Type B pancreatic cell (in vitro differentiated cells): ENCODE data around the genes B2M and SPATA5L1.

GRCh38 chr15:44569977-44570849 lies 33.3 kb downstream of the EIF3J start:
- PRO-cap: no peak

GRCh38 chr15:44683175-44683769 lies 19.8 kb upstream of the SPG11 start:
- PRO-cap: unidirectional peak, plus-strand start at chr15:44683497

DNA sequence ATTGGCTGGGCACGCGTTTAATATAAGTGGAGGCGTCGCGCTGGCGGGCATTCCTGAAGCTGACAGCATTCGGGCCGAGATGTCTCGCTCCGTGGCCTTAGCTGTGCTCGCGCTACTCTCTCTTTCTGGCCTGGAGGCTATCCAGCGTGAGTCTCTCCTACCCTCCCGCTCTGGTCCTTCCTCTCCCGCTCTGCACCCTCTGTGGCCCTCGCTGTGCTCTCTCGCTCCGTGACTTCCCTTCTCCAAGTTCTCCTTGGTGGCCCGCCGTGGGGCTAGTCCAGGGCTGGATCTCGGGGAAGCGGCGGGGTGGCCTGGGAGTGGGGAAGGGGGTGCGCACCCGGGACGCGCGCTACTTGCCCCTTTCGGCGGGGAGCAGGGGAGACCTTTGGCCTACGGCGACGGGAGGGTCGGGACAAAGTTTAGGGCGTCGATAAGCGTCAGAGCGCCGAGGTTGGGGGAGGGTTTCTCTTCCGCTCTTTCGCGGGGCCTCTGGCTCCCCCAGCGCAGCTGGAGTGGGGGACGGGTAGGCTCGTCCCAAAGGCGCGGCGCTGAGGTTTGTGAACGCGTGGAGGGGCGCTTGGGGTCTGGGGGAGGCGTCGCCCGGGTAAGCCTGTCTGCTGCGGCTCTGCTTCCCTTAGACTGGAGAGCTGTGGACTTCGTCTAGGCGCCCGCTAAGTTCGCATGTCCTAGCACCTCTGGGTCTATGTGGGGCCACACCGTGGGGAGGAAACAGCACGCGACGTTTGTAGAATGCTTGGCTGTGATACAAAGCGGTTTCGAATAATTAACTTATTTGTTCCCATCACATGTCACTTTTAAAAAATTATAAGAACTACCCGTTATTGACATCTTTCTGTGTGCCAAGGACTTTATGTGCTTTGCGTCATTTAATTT lies at the start of gene B2M:
Gene B2M, plus strand, starts transcription at position 50 of the 894 bp plus-strand sequence.
- PRO-cap: bidirectional peak, plus-strand start at position 50 of the sequence, minus-strand start outside the sequence; bidirectional peak, plus-strand start at position 704 of the sequence, minus-strand start at position 697 of the sequence

DNA sequence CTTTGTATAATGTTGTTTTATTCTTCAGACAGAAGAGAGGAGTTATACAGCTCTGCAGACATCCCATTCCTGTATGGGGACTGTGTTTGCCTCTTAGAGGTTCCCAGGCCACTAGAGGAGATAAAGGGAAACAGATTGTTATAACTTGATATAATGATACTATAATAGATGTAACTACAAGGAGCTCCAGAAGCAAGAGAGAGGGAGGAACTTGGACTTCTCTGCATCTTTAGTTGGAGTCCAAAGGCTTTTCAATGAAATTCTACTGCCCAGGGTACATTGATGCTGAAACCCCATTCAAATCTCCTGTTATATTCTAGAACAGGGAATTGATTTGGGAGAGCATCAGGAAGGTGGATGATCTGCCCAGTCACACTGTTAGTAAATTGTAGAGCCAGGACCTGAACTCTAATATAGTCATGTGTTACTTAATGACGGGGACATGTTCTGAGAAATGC lies 5.4 kb downstream of the B2M start:
- PRO-cap: no peak

GRCh38 chr15:44728565-44728960 lies 7.8 kb upstream of the TRIM69 start:
- PRO-cap: bidirectional peak, plus-strand start at chr15:44729073, minus-strand start at chr15:44728699

DNA sequence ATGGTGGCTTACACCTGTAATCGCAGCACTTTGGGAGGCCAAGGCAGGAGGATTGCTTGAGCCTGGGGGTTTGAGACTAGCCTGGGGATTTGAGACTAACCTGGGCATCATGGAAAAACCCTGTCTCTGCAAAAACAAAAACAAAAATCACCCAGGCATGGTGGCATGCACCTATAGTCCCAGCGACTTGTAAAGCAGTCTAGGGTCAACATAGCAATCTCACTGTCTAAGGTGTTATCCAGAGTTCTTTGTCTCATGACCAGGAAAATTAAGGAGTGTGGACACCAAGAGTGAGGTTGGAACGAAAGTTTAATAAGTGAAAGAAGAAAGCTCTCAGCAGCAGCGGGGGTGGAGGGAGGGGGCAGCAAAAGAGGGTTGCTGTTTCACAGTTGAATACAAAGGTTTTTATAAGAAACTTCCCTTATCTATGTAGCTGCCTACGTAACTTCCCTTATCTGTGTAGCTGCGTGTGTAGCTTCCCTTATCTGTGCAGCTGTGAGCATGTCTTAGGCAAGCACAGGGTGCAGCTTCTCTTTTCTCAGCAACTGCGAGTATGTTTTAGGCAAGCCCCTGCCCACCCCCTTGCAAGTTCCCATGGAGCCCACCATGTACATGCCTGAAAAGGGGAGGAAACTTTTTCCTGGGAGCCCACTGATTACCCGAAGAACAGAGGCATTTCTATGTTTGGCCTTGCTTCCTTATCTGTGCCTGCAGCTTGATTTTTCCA lies 25.6 kb downstream of the SORD start:
- PRO-cap: no peak

DNA sequence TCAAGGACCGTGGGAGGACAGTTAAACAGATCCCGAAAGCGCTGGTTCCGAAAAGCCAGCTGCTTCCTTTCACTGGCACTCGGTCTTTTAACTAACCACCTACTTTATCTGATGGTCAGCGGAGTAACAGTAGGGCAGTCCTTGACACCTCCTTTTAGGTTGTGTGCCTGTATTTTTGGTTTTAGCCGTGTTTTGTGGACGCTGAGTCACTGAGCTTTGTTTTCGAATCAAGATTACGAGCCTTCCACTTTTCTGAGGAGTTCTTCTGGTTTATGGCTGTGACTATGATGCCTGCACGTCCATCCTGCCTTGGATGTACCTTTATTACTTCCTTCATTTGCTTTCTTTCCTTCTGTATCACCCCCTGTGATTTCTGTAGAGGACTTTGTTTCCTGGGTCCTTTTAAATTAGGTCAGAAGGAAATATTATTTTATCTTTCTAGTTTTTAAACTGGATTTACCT lies 31.5 kb downstream of the DUOX2 start:
- PRO-cap: no peak

DNA sequence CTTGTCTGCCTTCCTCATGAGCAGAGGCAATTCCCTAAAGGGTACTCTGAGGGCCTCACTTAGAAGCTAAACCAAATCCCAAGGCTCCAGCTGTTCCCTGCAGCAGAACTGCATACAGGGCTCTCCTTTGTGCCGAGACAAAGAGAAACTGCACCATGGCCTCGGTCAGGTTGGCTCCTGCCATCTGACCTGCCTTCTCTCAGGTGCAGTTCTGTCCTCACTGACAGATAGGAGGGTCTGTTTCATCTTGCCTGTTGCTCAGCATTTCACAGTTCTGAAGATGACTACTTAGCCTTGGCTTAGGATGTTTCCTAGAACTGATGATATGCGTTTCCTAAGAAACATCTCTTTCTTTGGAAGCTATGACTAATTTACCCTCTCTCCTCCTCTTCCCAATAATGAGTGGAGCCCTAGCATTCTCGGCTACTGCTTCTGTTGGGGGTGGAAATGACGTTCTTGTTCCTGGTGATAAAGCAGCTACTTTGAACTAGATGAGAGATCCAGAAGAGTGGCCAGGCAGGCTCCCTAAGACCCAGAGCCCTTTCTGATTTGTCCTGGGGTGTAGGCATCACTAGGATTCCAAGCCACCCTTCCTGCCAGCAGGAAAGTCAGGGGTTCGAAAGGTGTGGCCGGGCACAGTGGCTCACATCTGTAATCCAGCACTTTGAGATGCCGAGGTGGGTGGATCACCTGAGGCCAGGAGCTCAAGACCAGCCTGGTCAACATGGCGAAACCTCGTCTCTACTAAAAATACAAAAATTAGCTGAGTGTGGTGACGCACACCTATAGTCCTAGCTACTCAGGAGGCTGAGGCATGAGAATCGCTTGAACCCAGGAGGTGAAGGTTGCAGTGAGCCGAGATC lies 27.3 kb downstream of the DUOX1 start:
- PRO-cap: no peak

DNA sequence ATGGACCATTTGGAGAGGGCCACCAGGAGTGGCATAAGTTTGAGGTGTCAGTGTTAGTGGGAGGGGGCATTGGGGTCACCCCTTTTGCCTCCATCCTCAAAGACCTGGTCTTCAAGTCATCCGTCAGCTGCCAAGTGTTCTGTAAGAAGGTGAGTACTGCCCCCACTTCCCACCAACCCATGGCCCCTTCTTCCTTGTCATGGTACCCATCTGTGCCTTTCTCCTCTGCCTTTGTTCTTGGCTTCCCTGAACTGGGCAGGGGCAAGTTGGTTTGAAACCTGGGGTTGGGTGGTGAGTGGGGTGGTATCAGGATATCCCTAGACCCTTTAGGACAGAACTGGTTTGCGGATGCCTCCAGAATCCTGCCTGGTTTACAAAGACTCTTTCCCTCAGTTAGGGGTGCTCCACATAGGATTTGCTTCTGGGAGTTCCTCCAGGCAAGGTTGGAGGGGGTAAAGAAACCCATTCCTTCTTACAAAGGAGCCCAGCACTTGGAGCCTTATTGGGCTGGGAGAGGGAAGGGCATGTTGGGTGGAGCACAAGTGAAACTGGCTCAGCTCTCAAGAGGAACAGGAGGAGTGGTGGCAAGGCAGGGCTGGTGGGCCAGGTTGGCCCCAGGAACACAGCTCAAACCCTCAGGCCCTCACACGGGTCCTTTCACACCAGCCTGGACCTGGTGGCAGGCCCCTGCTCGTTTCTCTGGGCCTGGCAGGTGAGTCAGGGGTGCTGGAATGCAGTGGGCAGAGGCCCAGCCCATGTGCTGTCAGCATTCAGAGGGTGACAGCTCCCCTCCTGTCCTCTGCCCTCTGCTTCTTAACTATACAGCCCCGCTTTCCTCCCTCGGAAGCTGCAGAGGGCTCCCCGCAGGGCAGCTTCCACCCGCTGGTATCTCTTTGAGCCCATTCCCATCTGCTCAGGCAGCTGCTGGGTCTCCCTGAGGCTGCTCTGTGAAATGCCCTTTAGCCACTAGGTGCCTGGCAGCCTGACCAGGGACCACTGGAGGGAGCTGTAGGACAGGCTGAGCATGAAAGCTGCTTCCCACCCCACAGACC lies 25.2 kb downstream of the SHF start:
- PRO-cap: no peak

DNA sequence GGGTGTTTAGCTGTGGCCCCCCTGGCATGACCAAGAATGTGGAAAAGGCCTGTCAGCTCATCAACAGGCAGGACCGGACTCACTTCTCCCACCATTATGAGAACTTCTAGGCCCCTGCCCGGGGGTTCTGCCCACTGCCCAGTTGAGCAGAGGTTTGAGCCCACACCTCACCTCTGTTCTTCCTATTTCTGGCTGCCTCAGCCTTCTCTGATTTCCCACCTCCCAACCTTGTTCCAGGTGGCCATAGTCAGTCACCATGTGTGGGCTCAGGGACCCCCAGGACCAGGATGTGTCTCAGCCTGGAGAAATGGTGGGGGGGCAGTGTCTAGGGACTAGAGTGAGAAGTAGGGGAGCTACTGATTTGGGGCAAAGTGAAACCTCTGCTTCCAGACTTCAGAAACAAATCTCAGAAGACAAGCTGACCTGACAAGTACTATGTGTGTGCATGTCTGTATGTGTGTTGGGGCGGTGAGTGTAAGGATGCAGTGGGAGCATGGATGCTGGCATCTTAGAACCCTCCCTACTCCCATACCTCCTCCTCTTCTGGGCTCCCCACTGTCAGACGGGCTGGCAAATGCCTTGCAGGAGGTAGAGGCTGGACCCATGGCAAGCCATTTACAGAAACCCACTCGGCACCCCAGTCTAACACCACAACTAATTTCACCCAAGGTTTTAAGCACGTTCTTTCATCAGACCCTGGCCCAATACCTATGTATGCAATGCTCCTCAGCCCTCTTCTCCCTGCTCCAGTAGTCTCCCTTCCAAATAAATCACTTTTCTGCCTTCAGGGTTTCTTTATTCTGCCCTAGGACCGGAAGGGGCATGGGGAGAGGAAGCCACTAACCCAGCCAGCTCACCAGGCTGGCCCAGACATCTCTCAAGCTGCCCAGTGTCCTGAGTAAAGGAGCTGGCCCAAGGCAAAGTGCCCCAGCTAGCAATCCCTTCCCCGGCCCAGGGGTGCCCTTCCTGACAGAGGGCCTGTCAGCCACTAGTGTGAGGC lies 22.7 kb downstream of the SHF start:
- PRO-cap: no peak

- PRO-cap: no peak
Measured at GRCh38 chr15:45184251-45185406, 3.1 kb downstream of the SHF start.

DNA sequence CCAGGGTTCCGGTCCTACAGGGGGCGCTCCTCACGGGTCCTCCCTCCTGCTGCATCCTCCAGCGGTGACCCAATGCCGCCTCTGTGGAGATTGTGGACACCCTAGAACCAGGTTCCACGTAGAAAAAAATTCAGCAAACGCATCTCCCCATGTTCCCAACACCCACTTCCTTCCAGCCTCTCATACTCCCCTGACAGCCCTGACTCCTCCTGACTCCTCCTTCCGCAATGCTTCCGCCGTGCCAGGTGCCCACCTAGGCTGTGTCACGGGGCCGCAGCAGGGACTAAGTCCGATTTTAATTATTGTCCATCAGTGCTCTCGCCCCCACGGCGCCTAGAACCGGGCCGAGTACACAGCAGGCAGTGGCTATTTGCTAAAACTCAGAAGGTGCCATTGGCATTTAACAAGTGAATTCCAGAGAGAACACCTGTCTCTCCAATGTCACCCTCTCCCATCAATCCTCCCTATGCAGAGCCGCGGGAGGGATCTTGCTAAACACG lies 11.3 kb upstream of the SHF start:
- PRO-cap: no peak

DNA sequence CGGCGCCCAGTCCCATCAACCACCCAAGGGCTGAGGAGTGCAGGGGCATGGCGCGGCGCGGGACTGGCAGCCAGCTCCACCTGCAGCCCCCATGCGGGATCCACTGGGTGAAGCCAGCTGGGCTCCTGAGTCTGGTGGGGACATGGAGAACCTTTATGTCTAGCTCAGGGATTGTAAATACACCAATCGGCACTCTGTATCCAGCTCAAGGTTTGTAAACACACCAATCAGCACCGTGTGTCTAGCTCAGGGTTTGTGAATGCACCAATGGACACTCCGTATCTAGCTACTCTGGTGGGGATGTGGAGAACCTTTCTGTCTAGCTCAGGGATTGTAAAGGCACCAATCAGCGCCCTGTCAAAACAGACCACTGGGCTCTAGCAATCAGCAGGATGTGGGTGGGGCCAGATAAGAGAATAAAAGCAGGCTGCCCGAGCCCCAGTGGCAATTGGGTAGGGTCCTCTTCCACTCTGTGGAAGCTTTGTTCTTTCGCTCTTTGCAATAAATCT lies 62.5 kb downstream of the SLC28A2 start:
- PRO-cap: no peak

DNA sequence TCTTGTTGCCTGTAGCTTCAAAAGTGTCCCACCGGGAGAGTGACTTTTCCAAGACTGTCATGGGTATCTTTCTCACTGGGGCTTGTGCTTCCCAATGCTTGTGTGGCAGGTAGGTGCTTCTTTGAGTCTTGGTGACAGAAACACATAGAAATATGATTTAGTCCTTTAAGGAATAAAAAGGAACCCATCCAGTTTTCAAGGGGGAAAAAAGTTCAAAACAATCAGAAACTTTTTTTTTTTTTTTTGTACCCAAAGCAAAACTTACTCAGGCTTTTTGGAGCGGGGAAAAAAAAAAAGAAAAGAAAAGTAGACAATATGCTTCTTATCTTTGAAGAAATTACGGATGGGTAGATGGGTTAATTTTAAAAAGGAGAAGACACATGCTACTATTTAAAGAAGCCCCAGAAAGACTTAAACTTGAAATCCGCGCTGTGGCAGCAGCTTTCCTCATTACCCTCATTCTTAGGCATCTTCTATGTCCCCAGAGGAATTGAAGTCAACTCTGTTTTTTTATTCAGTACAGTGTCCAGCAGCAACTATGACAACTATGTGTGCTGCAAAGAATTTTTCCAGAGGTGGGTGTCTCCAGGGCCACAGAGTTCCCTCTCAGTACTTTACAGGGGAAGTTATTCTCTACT lies 32.2 kb downstream of the GATM start:
- PRO-cap: no peak

DNA sequence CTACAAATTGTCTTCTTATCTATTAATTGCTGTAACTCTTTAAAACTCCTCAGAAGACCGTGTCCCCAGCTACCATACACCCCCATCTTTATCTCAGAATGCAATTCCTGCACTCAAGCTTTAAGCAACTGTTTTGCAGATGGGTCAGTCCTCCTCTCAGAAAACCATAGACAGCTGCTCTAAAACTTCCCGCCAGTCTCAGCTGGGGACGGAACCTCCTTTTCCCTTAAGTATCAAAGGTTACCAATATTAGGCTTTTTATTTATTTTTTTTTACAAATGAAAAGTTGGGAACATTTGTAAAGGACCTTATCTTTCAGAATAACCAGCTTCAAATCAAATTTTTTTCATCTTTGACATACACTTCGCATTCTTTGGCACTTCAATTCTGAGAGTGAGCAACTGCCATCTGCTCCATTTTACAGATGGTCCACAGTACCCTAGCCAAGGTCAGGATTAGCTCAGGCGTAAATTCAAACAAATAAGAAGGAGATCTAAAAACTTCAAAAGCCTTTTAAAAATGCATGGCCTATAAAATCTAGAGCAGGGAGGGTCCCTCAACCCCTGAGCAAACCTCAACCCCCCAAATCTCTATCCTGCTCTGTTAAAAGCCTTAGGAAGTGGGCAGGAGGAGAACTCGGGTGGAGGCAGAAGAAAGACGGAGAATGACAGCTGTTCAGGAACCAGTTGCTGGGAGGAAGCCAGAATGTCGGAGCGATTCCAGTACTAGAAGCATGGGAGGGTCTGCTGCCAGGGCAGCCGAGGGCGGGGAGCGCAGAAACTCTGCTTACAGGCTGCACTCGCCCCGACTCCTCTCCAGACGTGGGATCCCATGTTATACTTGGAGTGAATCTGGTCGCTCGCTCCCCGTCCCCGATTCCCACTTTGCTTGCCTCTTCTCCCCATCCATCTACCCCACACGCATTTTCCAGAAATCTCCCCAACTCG lies 1.1 kb downstream of the GATM start:
- PRO-cap: no peak

DNA sequence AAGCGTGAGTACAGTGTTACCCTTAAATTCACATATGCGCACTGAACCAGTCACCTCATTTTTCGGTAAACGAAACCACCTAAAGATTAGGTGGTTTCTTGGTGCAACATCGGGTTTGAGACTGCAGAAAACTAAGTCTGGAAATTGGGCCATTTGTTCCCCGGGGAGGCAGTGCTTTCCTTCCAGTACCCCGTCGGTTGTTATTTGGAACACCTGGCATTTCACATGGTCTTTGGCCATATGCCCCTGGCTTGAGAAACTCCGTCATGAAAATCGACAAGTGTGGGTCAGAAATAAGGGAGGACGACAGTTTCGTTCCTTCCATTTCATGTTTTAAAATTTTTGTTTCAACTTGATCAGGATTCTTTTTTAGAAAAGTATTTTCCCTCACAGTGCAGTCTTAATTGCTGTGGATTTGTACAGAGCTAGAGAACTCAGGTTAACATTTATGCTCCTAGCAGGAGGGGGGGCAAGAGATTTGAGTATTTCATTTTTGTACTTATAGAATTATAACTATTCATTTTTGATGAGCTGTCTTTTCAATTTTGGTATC lies 619 bp upstream of the GATM start:
- PRO-cap: no peak

DNA sequence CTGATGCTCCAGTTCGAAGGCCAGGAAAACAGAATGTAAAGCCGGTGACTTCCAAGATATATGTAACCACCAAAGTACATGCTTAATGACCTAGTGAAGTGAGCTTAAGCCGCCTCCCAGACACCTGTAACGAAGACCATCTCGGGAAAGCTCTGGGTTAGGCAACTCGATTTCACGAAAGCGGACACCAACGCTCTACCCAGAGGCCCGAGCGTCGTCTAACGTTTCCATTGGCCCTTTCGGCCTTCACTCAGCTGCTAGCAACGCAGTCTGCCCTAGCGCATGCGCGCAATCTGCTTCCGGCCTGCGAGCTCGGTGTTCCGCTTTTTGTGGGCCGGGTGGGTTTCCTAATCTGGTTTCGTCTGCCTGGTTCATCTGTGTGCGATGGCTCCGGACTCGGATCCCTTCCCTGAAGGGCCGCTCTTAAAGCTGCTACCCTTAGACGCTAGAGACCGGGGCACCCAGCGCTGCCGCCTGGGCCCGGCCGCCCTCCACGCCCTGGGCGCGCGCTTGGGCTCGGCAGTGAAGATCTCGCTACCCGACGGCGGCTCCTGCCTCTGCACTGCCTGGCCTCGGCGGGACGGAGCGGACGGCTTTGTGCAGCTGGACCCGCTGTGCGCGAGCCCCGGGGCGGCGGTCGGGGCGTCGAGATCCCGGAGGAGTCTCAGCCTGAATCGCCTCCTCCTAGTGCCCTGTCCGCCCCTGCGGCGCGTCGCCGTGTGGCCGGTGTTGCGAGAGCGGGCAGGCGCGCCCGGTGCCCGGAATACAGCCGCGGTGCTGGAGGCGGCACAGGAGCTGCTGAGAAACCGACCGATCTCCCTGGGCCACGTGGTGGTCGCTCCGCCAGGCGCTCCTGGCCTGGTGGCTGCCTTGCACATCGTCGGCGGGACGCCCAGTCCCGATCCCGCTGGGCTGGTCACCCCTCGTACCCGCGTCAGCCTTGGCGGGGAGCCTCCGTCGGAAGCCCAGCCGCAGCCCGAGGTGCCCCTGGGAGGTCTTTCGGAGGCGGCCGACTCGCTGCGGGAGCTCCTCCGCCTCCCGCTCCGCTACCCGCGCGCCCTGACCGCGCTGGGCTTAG lies at the start of gene SPATA5L1:
Gene SPATA5L1, plus strand, starts transcription at position 291 of the 1,078 bp plus-strand sequence.
- PRO-cap: bidirectional peak, plus-strand start at position 291 of the sequence, minus-strand start at position 176 of the sequence

DNA sequence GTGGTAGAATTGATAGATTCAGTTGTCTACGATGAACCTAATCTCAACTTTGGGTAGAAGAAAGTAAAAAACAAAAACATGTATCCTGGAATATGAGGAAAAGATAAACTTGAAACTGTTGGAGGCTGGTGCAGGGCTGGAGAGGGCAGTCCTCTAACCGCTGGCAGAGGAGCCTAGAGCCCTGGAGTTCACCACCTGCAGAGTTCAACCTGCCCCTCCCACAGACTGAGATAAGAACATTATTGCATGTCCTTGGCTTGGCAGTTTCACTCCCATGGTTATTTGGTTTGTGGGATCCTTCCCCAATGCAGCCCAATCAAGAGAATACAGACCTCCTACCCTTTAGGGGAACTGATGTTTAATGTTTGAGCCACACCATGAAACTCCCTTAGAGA lies 1.1 kb downstream of the C15orf48 start:
- PRO-cap: no peak

- PRO-cap: no peak
Measured at GRCh38 chr15:45448627-45449184, 18.3 kb downstream of the C15orf48 start.

- PRO-cap: no peak
Measured at GRCh38 chr15:45456166-45457225, 26.1 kb downstream of the C15orf48 start.